GM06990 (cell line): ENCODE results near the genes ZNF607, KCNK6, RASGRP4 and MAP4K1.

GRCh38 chr19:37361959-37362623, 8.8 kb upstream of the ZNF527 start:
- RRBS: no CpG with 5 or more reads among the region's 2 CpGs

- RRBS: 5% methylated on average over 12 of the region's 64 CpGs
Measured at GRCh38 chr19:37718858-37720218, at the start of gene ZNF607. TSS of gene ZNF607 (minus strand) at chr19:37719761.

DNA sequence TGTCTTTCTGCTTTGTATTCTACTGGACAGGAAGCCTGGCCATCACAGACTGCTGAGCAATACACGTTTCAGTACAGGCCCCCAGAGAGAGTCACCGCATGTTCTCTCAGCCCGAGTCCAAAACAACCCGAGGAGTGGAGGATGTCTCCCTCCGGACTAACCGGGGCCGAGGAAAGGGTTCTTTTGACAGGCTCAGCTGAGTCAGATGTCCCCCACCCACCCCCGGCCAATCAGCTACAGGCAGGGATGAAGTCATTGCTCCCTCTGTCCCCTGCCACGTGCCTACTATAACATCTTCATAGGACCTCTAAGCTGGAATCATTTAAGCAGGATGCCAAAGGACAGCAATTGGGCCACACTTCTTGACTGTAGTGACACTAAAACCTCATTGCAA, 97.9 kb downstream of the SIPA1L3 start:
- RRBS: 4% methylated on average over 3 of the region's 9 CpGs

- RRBS: no CpG with 5 or more reads among the region's 19 CpGs
Measured at GRCh38 chr19:38043675-38044525, 136.9 kb downstream of the SIPA1L3 start.

DNA sequence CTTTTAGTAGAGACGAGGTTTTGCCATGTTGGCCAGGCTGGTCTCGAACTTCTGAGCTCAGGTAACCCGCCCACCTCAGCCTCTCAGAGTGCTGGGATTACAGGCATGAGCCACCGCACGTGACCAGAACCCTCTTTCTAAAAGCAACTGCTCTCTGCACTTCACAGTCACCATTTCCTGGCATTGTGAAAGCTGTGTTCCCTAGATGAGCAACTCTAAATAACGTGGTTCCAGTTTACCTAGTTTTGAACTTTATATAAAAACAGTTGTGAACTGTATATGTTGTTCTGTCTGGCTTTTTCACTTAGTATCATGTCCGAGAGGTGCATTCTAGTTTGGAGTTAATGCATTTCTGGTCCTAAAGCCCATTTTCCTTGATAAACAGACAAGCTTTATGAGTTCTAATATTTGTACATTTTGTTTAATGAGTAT, 153.0 kb downstream of the SIPA1L3 start:
- RRBS: no CpG with 5 or more reads among the region's 7 CpGs

- RRBS: 95% methylated on average over 6 of the region's 17 CpGs
Measured at GRCh38 chr19:38183044-38183542, 40.9 kb downstream of the DPF1 start.

- RRBS: 35% methylated on average over 15 of the region's 51 CpGs
Measured at GRCh38 chr19:38222300-38222937, 1.6 kb downstream of the DPF1 start.

GRCh38 chr19:38319250-38320398, at the start of gene KCNK6:
TSS of gene KCNK6 (plus strand) at chr19:38319845.
- RRBS: 4% methylated on average over 19 of the region's 90 CpGs

DNA sequence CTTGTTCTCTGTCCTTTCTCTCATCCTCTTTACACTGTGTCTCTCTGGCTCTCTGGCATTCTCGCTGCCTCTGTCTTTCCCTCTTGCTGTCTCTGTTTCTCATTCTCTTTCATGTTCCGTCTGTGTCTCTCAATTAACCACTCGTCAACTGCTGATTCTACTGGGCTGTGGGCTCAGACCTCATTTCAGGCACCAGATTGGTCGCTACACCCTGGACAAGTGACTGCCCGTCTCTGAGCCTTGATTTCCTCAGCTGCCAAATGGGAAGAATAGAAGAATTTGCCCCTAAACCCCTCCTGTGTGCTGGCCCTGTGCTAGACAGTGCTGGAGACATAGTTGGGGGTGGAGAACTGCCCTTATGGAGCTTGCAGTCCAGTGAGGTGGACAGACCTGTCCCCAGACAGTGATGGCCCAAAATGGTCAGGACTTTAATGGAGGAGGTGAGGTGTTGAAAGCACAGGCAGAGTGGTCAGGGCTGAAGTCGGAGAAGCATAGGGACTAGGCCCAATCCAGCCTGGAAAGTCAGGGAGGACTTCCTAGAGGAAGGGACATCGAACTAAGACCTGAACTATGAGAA, 7.9 kb upstream of the CATSPERG start:
- RRBS: no CpG with 5 or more reads among the region's 7 CpGs

- RRBS: no CpG with 5 or more reads among the region's 9 CpGs
Measured at GRCh38 chr19:38400101-38400822, 2.6 kb upstream of the FAM98C start.

DNA sequence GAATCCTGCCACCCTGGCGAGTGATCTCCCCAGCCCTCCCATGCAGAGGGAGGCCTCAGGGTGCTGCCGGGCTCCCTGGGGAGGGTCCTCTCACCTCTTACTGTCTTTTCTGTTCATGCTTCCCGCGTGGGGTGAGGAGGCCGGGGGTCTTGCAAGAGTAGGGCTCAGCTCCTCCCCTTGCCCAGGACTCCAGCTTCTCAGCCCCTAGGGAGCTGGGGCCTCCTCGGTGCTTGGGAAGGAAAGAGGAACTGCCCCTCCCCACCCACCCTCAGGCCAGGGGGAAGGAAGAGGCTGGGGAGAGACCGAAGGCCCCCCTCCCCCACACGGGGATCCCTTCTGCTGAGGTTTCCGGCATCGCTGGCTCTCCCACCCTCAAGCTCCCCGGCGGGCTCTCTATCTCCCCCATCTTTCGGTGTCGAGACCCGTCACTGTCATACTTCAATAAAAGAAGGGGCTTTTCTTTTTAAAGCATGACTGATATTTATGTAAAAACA, at the start of gene RASGRP4:
TSS of gene RASGRP4 (minus strand) at position 245 of the 494 bp plus-strand sequence.
- RRBS: 12% methylated on average over 4 of the region's 15 CpGs

DNA sequence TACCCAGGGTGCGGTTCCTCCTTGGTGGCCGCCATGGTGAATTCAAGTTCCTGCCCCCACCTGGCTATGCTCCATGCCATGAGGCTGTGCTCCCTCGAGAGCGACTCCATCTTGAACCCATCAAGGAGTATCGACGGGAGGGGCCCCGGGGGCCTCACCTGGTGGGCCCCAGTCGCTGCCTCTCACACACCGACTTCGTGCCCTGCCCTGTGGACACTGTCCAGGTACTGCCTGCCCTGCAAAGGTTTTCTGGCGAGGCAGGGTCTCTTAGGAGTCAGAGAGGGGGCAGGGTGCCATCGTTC, 26.8 kb downstream of the RYR1 start:
- RRBS: no CpG with 5 or more reads among the region's 12 CpGs

- RRBS: 27% methylated on average over 20 of the region's 142 CpGs
Measured at GRCh38 chr19:38564799-38565954, 52.6 kb downstream of the MAP4K1 start.

DNA sequence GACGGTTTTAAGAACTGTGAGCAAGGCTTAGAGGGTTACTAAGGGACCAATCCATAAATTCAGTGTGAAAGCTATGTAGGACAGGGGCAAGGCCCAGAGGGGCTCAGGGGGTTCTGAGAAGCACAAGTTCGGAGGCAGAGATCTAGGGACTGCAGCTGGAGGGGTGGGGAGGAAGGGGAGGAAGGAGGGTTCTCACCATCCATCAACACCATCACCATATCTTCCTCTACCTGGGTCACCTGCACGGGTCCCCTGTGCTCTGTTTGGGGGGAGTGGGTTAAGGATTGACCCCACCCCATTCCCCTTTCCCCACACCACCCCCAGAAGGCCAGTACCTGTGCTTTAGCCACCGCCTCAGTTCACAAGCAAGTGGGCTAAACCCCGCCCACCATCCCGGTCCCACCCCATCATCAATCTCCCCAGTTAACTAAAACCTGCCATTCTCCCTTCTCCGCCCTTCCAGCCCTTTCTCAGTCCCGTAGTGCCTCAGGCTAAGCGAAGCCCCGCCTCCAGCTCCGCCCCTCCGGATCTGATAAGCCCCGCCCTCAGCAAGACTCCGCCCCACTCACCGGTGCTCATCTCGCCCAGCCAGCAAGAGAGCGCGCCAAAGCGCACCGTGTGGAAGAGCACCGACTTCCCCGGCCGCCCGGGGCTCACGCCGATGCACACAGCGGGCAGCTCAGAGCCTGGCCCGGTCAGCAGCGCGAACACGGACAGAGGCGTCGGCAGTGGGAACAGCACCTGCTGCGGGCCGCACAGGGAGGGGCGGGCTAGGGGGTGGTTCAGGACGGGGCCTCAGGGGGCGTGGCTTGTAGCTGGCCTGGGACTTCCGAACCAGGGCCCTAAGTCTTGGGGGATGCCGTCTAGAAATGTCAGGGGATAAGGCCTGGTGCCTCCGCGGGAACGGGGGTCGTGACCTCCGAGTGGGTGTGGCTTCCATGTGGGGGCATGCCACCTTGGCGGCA, 21.7 kb downstream of the MAP4K1 start:
- RRBS: 95% methylated on average over 11 of the region's 46 CpGs

DNA sequence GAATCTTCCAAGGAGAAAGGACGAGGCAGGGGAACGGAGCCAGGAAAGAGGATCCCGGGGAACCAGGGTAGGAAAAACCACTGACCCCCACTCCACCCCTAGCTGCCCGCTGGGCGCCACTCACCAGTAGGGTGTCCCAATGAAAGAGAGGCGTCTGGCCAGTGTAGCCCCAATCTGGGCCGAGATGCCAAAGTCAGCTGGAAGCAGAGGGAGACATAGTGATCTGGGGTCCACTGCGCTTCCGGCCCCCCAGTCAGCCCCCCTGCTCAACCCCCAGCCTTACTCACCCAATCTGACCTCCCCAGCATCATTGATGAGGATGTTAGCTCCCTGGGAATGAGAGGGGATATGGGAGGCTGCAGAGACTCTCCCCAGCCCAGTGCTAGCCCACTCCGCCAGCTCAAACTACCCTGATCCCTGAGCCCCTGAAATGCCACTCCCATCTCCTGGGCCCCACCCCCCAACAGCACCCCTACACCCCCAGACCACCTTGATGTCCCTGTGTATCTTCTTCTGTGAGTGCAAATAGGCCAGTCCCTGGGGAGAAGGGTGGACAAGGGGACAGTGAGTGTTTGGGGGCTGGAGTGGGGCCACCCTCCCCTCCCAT, 3.9 kb downstream of the MAP4K1 start:
- RRBS: no CpG with 5 or more reads among the region's 10 CpGs

- RRBS: no CpG with 5 or more reads among the region's 26 CpGs
Measured at GRCh38 chr19:38617755-38618562, at the start of gene MAP4K1. TSS of gene MAP4K1 (minus strand) at chr19:38617953.

DNA sequence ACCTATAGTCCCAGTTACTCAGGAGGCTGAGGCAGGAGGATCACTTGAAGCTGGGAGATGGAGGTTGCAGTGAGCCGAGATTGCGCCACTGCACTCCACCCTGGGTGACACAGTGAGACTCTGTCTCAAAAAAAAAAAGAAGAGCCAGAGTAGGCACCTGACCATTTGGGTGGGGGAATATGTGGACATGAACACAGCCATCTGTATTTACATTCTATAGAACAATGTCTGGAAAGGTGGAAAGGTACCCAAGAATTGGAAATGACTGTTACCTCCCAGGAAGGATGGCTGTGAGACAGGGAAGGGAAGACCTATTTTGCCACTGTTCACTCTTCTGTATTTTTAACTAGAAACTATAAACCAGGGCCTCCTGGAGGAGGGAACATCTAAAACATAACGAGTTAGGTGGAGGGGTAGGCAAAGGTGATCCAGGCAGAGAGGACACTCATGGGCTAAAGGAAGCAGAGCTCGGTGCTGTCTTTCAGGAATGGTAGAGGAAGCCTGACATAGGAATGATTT, 5.7 kb downstream of the EIF3K start:
- RRBS: no CpG with 5 or more reads among the region's 4 CpGs

DNA sequence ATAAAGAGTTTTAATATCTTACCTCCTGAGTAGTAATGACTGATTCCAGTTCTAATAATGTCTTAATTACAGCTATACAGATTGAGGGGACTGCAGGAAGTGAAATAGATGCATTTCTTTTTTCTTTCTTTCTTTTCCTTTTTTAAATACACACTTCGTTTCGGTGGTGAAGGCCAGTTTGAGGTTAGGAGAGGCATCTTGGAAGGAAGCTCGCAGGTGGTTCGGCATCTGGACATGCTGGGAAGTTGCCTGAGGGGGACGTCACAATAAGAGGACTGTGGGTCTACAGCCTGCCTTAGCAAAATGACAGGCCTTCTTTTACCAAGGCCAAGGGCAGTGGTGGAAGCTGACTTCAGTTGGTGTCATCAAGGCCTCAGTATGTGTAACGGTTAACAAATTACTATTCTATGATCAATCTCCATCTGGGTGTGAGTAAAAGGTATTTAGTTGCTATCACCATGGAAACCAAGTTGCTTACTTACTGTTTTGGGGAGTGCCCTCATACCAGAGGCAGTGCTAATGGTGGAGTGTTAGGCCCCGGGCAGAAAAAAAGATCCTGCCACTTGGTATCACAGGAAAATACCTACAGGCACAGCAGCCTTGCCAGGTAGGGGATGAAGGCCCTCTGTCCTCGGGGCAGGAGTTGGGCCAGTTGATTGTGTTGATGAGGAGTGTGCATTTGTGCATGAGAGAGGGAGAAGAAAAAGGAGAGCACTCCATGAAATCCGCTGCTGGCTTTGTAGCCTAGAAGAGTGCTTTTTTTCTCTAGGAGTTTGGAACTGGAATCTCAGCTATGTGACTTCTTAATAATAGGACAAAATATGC, 10.3 kb downstream of the ACTN4 start:
- RRBS: no CpG with 5 or more reads among the region's 9 CpGs

DNA sequence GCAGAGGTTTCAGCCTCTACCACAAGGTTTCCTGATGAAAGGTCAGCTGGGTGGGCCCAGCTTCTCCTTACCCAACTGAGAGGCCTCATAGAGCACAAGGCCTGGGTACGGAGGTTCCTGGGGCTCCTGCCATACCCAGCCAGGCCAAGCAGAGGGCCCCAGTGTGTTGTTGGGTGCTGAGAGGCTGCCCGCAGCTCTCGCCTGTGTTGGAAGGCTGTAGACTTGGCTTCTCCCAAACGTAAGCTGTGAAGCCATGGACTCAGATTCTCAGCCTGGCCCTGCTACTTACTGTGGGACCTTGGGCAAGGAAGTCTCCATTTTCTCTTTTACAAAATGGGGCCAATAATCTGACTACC, 28.2 kb downstream of the ACTN4 start:
- RRBS: no CpG with 5 or more reads among the region's 4 CpGs

GRCh38 chr19:38676048-38677172, 29.0 kb downstream of the ACTN4 start:
- RRBS: 18% methylated on average over 1 of the region's 20 CpGs